Left lobe of liver (tissue), 1 donor: ENCODE results near the gene AIFM1.

GRCh38 chrX:124086313-124087144 lies 125.0 kb downstream of the STAG2 start:
- PRO-cap, result no peak

DNA sequence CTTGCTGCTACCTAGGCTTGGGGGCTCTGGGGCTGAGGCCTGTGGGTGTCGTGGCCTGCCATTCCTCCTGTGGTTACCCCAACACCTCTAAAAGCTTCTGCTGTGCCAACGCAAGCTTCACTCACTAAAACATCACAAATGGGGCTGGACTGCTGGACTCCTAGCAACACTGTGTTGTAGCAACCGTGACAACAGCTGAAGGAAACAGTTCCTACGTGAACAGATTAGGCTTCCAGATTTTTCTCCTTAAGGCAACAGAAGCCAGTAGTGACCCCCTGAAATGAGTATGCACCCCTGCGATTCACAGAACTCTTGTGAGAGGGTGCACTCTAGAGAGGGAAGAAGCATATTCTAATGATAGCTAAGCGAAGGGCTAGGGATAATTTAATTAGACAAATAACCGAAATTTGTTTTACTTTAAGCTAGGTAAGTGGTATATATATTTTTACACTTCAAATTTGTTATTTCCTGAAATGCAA lies 138.2 kb upstream of the TEX13D start:
- PRO-cap, result no peak

DNA sequence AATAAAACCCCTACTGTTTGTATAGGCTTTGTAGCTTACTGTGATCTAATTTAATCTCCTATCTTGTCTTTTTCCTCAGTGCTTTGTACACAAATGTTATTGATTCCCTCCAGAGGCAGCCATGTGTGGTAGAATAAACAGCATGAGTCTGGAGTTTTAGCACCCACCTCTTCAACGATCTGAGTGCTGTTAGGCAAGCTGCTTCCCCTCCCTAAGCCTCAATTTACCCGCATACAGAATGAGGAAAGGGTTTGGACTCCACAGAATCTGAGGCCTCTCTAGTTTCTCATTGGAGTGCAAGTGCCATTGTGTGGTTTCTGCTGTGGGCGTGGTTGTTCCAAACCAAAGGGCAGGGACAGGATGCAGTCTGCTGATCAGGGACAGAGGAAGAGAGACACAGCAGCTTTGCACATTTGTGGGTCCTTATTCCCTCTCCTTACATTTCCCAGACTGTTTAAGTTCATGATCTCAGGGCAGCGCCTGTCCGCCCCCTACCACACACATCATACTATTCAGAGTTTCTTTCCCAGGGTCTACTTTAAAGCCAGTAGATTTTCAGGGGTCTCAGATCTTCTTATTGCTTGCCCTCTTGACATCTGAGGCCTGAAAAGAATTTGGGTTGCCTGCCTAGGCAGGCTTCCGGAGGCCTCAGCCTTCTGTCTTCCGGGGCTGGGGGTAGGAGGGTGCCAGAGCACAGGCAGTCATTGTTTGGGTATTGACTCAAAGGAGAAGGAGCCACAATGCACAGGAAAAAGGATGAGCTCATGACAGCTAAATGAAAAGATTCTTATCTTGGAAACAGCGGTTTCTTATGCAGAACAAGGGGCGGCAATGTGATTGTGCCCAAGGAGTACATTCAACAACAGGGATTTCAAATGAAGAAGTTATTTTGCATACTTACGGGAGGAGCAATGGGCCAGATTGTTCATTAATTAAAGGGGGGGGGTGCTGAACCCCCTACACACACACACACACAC lies 114.8 kb upstream of the TEX13D start:
- PRO-cap, result no peak

- PRO-cap, result no peak
Observed at GRCh38 chrX:125203101-125203481, 116.6 kb upstream of the TEX13C start.

- PRO-cap, result no peak
Observed at GRCh38 chrX:129532454-129533037, 7.5 kb upstream of the OCRL start.

DNA sequence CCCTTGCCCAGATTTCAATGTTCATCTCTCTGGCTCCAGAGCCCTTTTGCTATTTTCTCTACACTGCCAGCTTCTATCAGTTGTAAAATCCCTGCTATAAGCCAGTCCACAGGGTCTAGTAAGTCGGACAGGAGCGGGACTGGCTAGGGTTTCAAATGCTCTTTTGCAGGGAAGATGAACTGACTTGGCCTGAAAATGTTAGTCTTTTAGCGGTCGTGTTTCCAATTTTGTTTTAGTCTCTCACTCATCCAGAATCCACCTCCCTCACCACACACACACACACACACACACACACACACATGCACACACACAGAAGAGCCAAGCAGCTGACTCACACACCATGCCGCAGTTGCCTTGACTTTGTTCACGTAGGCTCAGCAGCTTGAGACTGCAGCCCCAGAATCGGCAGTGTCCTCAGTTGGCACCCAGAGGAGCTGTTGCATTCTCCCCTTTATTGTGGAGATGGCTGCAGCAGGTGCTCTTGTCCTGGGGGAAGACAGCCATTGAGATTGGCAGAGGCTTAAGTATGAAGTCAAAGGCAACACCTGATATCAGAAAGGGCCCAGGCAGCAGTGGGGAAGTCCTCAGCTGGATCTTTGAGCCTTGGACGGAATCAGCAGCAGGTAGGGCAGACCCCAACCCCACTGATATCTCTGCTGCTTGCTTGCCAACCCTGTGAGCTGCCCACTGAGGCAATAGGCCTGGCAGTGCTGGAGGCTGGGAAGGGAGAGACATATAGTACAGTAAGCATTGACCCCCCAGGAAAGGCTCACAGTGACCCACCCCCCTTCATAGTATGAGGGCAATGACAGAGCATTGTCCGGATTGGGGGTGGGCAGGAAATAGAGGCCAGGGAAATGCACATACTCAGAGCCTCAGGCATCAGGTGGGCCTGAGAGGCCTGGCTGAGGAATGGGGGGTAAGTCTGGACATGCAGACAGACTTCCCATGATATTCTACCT lies 20.8 kb upstream of the XPNPEP2 start:
- PRO-cap, result no peak

GRCh38 chrX:129792072-129792810 lies 12.5 kb downstream of the SASH3 start:
- PRO-cap, result no peak

DNA sequence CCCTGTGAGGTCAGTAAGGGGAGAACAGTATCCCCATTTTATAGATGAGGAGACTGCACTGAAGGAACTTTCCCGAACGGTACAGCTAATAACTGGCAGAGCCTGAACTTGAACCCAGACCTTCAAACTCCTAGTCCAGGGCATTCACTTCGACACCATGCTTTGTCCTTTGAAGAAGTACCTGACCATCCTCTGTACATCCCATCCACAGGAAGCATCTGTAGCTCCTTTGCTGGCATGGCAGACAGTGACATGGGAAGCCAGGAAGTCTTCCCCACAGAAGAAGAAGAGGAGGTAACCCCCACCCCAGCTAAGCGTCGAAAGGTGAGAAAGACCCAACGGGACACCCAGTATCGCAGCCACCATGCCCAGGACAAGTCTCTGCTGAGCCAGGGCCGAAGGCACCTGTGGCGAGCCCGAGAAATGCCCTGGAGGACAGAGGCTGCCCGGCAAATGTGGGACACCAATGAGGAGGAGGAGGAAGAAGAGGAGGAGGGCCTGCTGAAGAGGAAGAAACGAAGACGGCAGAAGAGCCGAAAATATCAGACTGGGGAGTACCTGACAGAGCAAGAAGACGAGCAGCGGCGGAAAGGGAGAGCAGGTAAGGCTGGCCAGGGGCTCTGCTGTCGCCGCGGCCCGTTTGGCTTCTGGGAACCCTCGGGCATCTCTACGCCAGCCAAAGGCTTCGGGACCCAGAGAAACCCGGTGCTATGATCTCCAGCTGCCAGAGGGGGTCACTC lies 42.5 kb downstream of the BCORL1 start:
- PRO-cap, result no peak

- PRO-cap, result no peak
Observed at GRCh38 chrX:130105975-130106431, 4.3 kb downstream of the ELF4 start.

GRCh38 chrX:130165651-130166451 lies at the start of gene AIFM1:
TSS of gene AIFM1 (minus strand) at chrX:130165841.
- PRO-cap, result bidirectional peak, plus-strand start at chrX:130165977, minus-strand start at chrX:130165801; bidirectional peak, plus-strand start at chrX:130166277, minus-strand start at chrX:130166144

DNA sequence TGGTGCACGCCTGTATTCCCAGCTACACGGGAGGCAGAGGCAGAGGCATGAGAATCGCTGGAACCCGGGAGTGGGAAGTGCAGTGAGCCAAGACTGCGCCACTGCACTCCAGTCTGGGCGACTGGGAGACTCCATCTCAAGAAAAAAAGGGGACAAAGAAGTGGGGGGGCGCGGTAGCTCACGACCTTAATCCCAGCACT lies 12.3 kb downstream of the ZNF280C start:
- PRO-cap, result no peak

DNA sequence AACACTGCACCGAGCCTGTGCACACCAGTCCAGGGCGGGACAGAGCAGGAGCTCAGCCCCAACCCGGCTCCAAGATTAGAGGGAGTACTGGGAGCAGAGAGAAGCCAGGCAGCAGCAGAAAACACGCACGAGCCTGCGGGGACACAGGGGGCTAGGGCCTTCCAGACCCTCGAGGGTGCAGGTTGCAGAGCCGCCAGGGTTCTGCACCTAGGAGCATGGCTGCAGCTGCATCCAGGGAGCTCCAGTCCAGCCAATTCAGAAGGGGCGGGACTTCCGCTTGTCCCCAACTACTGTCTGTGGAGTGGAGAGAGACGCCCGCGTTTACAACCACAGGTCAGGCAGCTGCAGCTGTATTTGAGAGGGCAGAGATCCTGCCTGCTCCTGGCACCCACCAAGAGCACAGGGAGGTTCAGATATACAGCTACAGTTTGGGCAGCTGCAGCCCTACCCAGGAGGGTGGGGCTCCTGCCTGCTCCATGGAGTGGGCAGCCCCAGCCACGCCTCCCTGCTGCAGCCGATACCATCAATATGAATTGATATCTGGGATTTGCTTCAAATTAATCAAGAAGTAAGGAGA lies 31.0 kb upstream of the ZNF280C start:
- PRO-cap, result no peak

GRCh38 chrX:130411196-130411598 lies 9.4 kb downstream of the RBMX2 start:
- PRO-cap, result no peak

GRCh38 chrX:130885910-130886428 lies 17.0 kb downstream of the ENOX2 start:
- PRO-cap, result no peak

DNA sequence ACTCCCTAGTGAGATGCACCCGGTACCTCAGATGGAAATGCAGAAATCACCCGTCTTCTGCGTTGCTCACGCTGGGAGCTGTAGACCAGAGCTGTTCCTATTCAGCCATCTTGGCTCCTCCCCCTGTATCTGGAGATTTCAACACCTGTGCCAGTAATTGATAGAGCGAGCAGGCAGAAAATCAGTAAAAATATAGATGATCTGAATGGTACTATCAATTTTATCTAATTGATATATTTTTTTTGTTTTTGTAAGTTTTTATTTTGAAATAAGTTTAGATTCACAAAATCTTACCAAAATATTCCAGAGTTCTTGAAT lies 95.1 kb upstream of the IGSF1 start:
- PRO-cap, result no peak

GRCh38 chrX:132489215-132490128 lies 634 bp upstream of the MBNL3 start:
- PRO-cap, result bidirectional peak, plus-strand start at chrX:132489385, minus-strand start at chrX:132489326; bidirectional peak, plus-strand start at chrX:132489692, minus-strand start at chrX:132489439

- PRO-cap, result no peak
Observed at GRCh38 chrX:133188763-133188962, 29.5 kb downstream of the TFDP3 start.

- PRO-cap, result no peak
Observed at GRCh38 chrX:133307826-133308383, 89.8 kb upstream of the TFDP3 start.

- PRO-cap, result no peak
Observed at GRCh38 chrX:133638221-133638635, 222.9 kb upstream of the GPC4 start.

DNA sequence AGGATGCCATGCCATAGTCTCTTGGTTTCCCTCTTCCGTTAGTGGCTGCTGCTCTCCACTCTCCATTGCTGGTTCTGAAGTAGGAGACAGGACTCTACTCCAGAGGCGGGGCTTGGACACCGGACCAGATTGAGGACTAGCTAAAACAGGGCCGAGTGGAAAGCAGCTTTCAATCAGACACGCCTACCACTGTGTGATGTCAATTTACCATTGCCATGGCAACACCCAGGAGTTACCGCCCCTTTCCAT lies 88.7 kb upstream of the CCDC160 start:
- PRO-cap, result no peak